Psoas muscle (tissue), 2 donors: Measurements from ENCODE around the gene PLXNA2.

GRCh38 chr1:208198129-208198747 is 45.9 kb downstream of the PLXNA2 start:
- PRO-cap, 2 experiments = no peak in any of the 2 experiments

DNA sequence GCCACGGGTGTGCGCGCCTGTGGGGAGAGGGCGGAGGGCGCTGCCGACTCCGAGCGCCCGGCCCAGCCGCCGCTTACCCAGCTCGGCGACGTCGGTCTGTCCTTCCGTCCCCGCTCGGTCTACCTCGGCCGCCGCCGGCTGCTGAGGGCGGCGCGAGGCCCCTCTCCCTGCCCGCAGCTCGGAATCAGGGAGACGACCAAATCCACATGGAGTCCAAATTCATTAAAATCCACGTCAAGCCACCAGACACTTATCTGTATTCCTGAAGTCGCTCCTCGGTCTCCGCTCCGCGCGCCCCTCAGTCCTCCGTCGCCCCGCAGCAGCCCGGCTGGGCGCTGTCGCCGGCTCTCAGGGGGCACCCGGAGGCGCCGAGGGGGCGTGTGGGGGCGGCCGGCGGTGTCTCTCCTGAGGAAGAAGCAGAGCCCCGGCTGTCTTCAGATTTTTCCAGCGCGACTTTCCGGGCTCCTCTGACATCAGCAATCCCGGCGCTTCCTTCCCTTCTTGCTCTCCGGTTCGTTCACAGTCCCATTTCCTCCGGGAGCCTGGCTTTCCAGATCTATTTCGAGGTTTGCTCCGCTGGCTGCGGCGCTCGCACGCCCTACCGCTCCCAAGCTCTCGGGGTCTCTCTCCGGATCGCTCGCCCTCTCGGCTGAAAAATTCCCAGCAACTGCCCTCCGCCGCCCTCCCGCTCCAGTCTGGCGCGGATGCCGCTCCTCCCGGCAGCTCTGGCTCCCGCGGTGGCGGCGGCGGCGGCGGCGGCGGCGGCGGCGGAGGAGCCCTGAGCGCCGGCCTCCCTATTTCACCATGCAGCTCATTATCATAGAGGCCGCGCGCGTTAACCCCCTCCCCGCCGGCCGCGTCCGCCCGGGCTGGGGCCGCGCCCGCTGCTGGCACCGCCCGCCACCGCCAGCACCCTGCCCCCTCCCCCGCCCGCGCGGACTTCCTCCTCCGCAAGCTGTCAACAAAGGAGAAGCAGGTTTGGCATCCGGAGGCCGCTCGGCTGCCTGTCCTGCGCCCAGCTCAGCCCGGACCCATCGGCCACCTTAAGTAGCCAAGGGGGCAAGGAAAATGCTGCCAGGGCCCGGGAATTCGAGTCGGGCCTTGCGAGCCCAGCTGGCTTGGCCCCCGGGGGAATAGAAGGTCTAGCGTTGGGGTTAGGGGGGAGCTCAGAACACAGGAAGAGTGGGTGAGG is at the start of gene PLXNA2:
Gene PLXNA2, minus strand, starts transcription at position 819 of the 1,192 bp plus-strand sequence.
- PRO-cap, 2 experiments = peak in 2 of 2 experiments; most common plus-strand start position 969 of the sequence (in 2); most common minus-strand start position 75 of the sequence (in 1)

GRCh38 chr1:208248303-208248856 is 4.2 kb upstream of the PLXNA2 start:
- PRO-cap, 2 experiments = no peak in any of the 2 experiments

DNA sequence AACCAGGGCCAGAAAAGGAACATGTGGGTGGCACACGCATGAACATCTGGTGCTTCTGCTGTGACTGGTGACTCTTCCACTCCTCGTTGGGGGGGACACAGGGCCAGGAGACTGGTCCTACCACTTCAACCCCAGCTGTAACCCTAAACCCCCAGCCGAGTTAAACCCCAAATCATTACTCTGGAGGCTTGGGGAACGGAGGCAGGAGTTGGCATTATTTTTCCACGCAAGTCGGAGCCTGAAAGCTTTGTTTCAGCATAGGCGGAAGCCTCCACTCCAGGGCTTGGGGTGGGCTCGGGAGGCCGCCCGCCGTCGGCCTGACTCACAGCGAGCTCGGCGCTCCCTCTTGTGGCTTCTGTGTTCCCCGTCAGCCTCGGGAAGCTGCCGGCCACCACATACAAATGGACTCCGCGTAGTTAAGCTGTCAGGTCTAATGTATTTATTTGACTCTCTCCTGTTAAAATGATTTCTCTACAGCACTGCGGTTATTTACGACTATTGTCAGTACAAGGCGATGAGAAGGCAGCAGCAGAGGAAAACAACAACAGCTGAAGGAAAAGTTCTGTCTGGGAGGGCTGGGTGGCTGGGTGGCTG is 375.9 kb upstream of the CAMK1G start:
- PRO-cap, 2 experiments = no peak in any of the 2 experiments

- PRO-cap, 2 experiments = no peak in any of the 2 experiments
These were observed 10.0 kb downstream of the LAMB3 start for GRCh38 chr1:209642293-209642649.

DNA sequence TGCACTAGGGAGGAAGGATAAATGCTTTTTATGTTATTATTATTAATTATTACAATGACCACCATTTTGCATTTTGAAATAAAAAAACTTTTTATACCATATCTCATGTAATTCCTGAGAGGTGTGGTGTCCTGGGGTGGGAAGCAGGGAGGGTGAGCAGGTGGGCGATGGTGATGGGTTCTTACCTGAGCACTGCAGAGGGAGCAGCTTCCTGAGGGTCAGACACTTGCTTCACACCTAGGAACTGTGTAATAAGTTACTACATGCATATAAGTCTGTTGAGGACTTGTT is 1.0 kb downstream of the G0S2 start:
- PRO-cap, 2 experiments = no peak in any of the 2 experiments

GRCh38 chr1:209830665-209831270 is 3.0 kb downstream of the UTP25 start:
- PRO-cap, 2 experiments = no peak in any of the 2 experiments

DNA sequence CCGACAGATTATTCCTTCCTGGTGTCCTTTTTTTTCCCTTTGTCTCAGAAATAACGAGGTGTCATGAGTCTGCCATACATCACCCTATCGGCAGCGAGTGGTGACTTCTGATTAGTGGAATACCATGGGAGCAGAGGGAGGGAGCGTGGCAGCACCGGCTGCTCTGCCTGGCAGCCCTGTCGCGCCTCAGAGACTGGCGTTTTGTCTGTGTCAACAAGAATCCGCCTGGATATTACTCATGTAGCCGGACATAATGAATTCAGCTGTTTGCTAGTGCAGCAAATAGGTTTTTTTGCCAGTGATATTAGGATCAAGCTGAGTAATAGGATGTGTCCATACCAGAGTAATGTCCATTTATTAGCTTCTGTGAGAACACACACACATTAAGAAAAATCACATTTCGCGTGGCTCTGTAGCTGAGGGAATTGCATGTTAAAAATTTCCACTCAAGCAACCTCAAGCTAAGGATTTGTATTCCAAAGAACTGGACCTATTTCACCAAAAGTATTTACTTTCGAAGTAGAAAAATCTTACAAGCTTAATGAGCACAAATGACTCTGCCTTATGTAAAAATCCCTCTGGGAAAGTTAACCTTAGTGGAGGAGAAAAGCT is 51.9 kb downstream of the UTP25 start:
- PRO-cap, 2 experiments = no peak in any of the 2 experiments

DNA sequence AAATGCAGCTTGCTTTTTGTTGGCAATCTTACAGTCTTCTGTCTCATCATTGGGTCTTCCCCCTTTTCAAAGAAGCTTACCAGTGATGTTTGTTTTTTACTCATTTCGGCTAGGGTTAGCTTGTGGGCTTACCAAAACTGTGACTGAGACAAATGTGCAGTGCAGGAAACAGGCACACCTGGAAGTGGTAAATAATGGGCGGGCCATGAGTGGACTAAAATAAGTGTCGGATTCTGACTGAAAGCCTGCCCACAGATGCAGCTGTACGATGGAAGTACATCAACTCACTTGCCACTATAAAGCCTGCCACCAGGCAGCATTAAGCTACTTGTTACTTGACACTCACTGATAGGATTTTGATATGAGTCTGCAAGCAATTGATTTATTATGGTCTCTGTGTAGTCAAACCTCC is 4.1 kb downstream of the HHAT start:
- PRO-cap, 2 experiments = no peak in any of the 2 experiments

GRCh38 chr1:210373632-210374392 is 45.1 kb downstream of the HHAT start:
- PRO-cap, 2 experiments = no peak in any of the 2 experiments

GRCh38 chr1:211260212-211261219 is 1.4 kb downstream of the RCOR3 start:
- PRO-cap, 2 experiments = peak in 2 of 2 experiments; most common minus-strand start chr1:211260884 (in 2)

GRCh38 chr1:211344086-211344747 is 17.6 kb downstream of the TRAF5 start:
- PRO-cap, 2 experiments = no peak in any of the 2 experiments

DNA sequence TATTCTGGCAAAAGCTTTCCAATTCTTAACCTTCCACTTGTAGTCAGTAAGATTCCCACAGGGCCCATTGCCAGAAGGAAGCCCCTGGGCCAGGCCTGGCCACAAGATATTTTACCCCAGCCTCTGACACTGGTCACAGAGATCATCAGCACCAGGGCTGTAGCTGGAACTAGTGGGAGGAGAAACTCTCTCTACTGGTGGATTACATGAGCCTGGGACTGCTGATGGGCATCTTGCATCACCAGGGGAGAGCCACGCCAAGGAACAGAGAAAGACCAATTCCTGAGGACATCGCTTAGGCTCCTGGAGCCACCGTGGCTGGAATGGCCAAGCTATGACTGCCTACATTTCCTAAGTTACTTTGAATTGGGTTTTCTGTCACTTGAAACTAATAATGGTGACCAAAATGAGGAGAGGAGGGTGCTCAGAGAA is 26.7 kb upstream of the RD3 start:
- PRO-cap, 2 experiments = no peak in any of the 2 experiments

GRCh38 chr1:211524460-211525093 is 32.6 kb upstream of the RD3 start:
- PRO-cap, 2 experiments = no peak in any of the 2 experiments

DNA sequence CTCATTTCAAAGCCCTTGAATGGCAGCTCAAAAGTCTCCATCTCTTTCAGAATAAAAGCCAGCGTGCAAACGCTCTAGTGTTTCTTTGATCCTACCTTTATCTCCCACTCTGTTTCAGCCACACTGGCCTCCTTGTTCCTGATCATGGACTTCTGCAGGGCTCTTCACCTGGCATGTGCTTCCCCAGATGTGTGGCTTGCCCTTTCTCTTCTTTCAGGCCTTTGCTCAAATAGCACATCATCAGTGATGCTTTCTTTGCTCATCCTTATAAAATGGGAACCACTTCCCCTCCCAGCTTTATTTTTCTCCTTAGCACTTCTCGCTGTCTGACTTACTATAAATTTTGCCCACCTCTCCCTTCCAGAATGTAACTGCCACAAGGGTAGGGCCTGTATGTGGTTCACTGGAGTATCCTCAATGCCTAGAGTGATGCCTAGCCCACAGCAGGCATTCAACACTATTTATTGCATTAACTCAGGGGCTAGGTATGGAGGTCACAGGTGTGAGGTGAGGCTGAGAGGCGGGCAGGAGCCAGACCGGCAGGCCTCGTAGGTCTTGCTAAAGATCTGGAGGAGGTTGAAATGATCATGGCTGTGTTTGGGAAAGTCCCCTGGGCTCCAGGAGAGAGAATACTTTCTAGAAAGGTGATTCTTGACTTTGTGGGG is 31.0 kb downstream of the SLC30A1 start:
- PRO-cap, 2 experiments = no peak in any of the 2 experiments

DNA sequence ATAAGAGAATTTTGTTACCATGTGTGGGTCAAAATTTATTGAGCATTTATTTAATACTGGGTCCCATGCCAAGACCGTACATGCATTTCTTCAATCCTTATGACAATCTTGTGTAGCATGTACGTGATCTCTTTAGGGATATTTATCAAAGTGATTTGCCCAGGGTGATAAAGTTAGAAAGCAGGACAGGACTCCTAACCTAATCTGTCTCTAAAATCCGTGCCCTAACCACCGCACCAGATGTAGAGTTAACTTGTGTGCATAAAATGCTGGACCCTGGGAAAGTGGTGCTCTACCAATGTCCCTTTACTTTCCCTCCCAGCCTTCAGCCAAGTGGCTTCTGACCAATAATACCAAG is 18.4 kb downstream of the SLC30A1 start:
- PRO-cap, 2 experiments = no peak in any of the 2 experiments

DNA sequence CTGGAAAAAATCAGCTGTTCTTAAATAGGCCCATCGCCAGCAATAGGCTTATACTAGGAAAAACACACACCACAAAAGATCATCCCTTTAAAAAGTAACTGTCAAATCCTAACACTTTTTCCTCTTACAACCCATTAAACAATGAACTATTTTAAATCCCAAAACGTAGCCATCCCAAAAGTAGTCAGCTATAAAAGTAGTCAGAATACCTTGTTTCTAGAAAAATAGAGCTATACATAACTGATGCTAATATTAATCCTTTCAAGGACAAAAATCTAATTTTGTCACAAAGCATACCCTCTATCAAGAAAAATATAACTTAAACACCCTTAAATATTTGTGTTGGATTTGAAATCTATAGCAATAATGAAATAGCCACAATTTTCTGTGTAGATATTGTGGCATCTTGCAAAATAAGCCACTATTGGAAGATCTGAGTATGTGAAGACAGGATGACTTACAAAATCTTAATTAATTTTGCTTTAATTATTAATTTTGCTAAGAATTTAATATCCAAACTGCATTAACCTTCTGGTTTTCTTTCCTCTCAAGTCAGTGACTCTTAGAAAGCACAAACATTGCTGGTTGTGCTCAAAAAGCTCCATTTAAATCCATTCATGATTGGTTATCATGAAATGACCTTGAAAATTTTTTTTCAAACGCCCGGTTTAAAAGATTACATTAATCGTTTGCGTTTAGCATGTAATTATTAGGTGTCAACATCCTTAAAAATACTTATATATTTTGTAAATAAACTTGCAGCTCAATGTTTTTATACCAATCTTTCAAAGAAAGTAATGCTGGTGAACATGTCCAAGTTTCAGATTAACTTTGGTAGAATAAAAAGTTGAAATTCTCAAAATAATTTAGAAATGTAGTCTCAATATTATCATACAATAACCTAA is 4.9 kb downstream of the SLC30A1 start:
- PRO-cap, 2 experiments = no peak in any of the 2 experiments

GRCh38 chr1:211908955-211909290 is 78.4 kb upstream of the LPGAT1 start:
- PRO-cap, 2 experiments = no peak in any of the 2 experiments

- PRO-cap, 2 experiments = no peak in any of the 2 experiments
These were observed 80.0 kb upstream of the LPGAT1 start for GRCh38 chr1:211910505-211911067.

- PRO-cap, 2 experiments = no peak in any of the 2 experiments
These were observed 86.3 kb downstream of the INTS7 start for GRCh38 chr1:211948955-211949607.